PC-3 (cell line): ENCODE measurements around a stretch of chr3.

- RAMPAGE, long total RNA, result no peak
Measured at GRCh38 chr3:61850801-61851578, 289.6 kb downstream of the PTPRG start.

DNA sequence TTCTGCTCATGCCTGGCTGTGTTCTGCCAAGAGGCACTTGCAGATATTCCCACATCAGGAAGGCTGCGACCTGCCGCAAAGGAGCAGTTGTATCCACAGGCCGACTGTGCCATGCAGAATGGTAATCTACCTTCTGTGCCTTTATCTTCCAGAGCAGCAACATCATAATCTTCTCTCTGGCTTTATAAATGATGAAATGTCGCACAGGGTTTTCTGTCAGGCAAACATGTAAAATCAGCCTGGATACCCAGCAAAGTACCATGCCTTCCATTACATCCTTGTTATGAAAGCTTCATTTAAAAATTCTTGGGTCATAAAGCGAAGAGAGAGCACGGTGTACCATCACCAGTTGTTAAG, 224.0 kb upstream of the C3orf14 start:
- RAMPAGE, long total RNA, result no peak

DNA sequence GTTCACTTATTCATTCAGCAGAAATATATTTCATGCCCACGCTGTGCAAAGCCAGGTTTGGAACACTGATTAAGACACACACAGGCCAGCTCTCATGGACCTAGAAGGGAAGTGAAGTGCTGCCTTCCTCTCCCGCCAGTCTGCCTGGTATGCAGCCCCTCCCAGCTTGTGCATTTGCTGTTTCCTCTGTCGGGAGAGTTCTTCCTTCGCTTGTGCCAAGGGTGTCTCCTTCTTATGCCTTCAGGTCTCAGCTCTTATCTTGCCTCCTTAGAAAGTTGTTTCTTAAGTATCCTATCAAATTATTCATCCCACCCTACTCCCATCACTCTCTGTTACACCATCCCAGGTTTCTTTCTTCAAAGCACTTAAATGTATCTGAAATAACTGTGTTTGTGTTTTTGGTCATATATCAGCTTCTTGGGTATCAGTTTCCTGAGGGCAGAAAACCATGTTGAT, 184.5 kb upstream of the C3orf14 start:
- RAMPAGE, long total RNA, result no peak

DNA sequence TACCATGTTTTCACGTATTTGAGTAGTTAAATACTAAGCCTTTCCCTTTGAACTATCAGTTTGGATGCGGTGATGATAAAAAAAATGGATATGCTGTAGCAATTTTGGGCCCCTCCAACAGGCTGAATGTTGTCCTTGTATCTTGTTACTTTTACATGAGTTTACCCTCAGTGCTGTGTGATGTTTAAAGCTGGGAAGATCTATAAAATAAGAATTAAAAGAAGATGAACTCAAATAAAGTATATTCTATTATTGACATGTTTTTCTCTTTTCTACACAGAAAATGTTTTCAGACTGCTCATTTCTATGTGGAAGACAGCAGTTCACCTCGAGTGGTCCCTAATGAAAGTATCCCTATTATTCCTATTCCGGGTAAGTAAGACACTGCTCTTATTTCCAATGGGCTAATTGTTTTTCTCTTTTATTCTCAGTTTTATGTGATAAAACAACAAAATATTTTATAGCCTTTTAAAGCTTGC, 75.3 kb upstream of the C3orf14 start:
- RAMPAGE, long total RNA, result no peak

DNA sequence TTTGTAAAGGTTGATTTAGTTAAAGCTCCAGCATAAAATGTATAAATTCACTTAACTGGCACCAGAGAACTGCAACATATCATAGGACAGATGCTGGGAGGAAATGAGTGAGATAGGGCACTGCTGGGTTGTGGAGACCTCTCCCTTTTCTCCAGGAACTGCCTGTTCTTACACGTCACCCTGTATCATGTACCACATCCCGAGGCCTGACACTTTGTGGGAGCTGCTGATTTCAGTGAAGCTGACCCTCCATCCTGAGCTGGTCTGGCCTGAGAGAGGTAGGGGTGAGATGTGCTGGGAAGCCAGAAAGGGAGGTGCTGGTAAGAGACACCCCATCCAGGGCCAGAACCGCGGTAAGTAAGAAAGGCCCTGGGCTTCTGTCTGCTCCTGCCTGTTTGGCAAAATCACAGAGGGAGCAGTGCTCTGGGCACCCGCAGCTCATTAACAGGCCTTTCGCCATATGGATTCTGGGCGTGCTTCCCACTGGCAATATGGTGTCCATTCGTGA, 213.9 kb upstream of the FEZF2 start:
- RAMPAGE, long total RNA, result no peak

DNA sequence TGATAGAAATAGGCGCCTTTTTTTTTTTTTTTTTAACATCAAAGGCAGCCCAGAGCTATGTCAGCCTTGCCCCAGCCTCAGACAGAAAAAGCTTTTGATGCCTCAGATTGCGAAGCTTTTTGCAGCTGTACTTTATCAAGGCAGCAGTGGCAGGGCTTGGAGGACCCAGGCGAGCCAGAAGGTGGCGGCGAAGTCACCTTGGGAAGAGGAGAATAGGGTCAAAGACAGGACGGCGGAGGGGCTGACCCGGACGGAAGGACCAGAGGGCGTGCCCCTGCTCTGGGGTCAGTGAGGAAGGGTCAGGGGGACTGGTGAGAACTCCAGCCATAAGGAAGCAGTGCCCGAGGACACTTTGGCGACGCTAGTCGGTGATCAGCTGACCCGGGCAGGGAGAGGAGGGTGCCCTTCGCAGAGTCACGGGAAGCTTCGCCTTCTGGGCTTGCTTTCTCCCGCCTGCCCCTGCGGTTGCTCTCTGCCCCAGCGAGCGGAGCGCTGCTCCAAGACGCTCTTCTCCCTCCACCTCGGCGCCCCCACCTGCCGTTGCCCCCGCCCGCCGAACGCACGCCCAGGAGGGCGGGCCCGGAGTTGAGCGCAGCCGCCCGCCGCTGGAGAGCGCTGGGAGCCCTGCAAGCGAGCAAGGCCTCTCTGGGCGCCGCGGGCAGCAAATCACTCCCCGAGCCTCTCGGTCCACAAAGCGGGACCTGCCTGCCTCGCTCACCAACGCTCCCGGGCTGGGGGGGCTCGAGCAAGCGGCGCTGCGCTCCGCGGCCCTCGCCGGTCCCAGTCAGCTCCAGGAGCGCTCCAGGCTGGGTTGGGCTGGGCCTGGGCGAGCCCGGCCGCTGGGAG, 1.4 kb downstream of the CADPS start:
- RAMPAGE, long total RNA, result no peak

DNA sequence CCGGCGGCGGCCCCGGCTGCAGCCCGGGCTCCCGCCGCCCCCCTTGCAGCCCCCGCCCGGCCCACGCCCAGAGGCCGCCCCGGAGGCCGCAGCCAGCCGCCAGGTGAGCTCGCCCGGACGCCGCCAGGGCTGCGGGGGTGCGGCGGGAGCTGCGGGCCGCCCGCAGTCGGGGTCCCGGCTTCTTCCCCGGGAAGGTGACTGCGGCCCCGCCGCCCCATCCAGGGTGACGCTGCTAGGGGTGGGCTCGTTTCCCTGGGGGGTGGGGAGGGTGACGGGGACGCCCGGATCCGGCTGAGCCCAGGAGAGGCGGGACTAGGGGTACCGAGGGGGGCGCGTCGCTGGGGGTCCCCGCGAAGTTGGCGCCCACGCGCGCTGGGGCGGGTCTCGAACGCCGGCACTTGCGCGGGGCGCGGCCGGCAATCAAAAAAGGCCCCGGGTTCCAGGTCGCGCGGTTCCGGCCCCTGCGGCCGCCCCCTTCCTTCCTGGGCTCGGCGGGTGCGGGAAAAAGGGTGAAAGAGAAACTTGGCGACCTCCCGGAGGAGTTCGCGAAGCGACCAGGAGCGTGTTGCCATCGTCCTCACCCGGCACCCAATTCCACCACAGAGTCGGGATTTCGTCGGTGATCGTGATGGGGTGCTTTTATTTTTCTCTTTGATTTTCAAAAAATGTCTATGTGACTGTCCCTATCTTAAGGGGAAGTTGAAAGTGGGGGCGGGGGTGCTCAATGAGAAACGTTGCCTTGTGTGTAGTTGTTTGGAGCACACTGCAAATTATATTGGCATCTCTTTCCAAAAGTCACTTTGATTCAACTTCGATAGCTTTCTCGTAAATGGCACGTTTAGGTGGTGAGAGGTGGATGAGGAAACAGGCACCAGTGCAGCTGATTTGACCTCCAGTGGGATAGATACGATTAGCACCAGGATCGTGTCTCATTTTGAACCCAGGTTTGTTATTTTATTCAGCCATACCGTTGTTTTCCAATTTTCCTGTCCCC, 686 bp downstream of the ATXN7 start:
- RAMPAGE, long total RNA, result no peak

- RAMPAGE, long total RNA, result no peak
Measured at GRCh38 chr3:63923299-63924109, 59.8 kb downstream of the ATXN7 start.

DNA sequence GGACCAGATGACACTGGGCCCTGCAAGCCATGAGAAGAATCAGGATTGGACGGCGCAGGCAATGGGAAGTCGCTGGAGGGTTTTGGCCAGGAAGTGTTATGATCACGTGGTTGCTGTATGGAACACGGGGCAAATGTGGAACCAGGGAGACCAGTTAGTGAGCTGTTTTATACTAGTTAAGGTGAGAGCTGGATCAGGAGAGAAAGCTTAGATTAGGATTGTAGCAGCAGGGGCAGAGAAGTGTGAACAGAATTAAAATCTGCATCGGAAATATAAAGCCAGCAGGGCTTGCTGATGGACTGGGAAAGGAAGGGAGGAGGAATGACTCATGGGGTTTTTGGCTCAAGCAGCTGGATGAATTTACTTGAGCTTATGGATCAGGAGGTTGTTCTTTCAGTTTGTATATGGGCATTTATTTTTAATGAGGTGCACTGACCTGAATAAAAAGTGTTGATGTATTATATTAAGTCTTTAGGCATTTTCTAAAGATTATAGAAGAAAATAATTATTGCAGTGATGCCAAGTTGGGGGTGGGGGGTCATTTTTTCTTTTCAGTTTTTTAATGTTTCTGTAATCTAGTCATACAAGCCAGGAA, 62.9 kb downstream of the PSMD6 start:
- RAMPAGE, long total RNA, result no peak

DNA sequence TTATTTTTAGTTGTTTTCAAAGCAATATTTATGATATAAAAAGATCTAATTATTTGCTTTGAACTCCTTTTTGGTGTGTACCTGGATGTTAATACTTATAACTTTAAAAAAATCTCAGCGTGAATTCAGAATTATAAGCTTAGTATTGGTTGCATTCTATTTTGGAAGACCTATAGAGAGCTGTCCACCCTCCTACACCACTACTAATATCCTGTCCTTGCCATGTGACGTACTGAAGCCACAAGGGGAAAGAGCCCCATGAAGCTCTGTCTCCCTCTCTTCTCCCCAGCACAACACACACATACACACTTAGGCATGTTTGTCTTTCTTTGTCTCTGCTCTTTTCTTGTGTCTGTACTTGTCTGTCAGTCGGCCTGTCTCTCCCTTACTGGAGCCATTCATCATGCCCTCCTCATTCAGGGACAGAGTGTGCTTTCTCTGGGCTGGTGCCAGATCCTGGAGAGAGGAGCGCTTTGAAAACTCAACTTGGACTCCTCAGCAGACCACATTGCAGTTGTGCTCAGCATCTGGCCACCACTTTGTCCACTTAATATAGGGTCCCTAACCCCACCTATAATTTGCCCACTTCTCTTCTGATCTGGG, 47.6 kb downstream of the PSMD6 start:
- RAMPAGE, long total RNA, result no peak

- RAMPAGE, long total RNA, result no peak
Measured at GRCh38 chr3:64004045-64004720, 19.1 kb downstream of the PSMD6 start.

DNA sequence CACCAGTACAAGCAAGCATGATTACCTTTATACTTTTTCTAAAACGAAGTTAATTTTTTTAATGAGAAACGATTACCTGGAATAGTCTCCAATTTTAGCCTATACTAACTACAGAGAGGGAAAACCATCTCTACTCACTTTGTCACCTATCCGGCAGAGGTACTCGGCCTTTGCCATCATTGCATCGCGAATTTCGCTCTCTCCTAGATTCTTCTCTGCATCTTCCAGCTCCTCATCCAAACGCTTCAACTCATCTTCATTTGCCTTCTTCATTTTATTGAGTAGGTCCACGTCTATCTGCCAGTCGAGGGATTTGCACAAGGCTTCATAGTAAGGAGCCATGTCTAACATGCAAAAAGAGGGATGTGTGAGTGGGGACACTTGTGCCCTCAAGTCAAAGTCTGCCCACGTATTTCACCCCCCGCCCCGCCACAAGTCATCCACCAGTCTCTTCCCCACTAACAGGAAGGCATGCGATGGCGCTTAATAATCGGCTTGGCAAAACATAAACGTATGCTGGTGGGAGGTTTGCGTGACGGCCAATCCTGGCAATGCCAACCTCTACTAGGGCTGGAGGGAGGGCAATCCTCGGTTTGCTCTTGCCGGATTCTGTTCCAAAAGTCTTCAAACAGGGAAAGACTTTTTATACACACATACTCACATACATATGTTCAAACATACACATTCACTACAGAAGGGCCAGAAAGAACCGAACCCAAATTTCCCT, 951 bp downstream of the PSMD6 start:
- RAMPAGE, long total RNA, result no peak

GRCh38 chr3:64546665-64547089, 141.1 kb downstream of the ADAMTS9 start:
- RAMPAGE, long total RNA, result no peak

DNA sequence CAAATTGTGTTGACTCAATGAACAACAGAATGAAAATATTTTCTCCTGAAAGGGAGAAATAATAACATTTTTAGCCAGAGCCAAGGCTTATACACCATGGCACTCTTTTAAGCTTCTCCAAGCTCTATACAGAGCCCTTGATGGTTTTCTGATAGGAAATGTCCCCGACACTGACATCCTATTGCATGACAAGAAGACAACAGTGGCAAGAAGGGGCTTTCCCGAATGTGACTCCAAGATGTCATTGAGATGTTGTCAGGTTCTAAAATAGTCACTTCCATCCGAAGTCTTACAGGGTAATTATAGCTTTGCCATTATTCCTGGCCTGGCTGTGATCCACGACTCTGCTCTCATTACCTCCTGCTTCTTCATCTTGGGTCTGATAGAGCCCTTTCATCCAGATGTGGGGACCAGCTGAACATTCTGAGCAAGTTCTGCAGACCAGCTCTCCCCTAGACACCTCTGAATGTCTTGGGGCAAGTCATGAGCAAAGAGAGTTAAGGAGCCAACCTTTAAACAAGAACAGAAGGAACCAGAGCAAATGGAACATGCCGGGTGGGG, 40.6 kb upstream of the ADAMTS9 start:
- RAMPAGE, long total RNA, result no peak

- RAMPAGE, long total RNA, result no peak
Measured at GRCh38 chr3:64815315-64815652, 127.5 kb upstream of the ADAMTS9 start.

GRCh38 chr3:64954835-64955324, 267.1 kb upstream of the ADAMTS9 start:
- RAMPAGE, long total RNA, result no peak

GRCh38 chr3:65020223-65020567, 332.4 kb upstream of the ADAMTS9 start:
- RAMPAGE, long total RNA, result no peak

- RAMPAGE, long total RNA, result no peak
Measured at GRCh38 chr3:65596566-65596958, 442.2 kb downstream of the MAGI1 start.

DNA sequence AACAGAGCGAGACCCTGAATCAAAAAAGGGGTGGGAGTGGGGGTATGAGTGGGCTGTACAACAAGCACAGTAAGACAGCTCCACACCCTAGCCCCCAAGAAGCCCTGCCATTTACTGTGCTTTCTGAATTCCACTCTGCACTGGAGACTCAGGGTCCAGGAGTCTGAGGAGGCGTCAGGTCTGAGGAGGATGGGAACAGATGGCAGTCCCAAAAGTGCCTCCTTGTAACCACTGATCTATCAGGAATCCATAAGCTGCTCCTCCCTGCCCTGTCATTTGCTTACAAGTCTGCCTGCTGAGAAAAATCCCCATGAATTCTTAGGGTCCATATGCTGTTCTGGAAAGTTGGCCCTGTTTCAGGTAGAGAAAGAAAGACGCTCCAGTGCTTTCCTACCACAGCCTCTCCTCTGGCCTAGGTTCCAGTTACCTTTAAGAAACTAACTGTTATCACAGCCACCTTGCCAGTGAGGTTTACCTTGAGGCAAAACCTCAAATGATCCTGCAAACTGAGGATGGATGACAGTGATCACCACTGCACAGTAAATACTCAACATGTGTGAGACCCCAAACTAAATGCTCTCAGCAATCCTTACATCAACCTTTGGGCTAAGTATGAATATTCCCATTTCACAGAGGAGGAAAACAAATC, 170.9 kb downstream of the MAGI1 start:
- RAMPAGE, long total RNA, result no peak

- RAMPAGE, long total RNA, result no peak
Measured at GRCh38 chr3:65871130-65872125, 167.3 kb downstream of the MAGI1 start.